Subcutaneous adipose tissue (tissue), 3 donors: ENCODE measurements around a stretch of chr3.

GRCh38 chr3:25849629-25850175 lies 59.8 kb downstream of the OXSM start:
- PRO-cap, result no peak
- RAMPAGE, long total RNA, 3 experiments, result no peak in any of the 3 experiments

DNA sequence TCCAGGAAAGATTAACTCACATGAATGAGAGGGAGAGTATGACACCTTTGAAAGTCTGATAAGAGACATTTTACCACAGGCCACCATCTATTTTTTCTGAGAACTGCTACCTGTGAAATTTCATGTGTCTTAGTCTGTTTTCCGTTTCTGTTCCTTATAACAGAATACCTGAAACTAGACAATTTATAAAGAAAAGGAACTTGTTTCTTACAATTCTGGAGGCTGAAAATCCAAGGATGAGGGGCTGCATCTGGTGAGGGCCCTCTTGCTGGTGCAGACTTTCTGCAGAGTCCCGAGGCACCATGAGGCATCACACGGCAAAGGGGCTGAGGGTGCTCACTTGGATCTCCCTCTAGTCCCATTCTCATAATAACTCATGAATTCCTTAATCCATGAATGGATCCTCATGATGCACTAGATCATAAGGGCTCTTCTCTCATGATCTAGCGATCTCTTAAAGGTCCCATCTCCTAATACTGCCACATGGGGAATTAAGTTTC lies 159.2 kb downstream of the NEK10 start:
- PRO-cap, result no peak
- RAMPAGE, long total RNA, 3 experiments, result no peak in any of the 3 experiments

GRCh38 chr3:27366233-27366740 lies 2.9 kb downstream of the NEK10 start:
- PRO-cap, result no peak
- RAMPAGE, long total RNA, 3 experiments, result no peak in any of the 3 experiments

- PRO-cap, result bidirectional peak, plus-strand start at chr3:27585682, minus-strand start at chr3:27585470
- RAMPAGE, long total RNA, 3 experiments, result no peak in any of the 3 experiments
Observed at GRCh38 chr3:27585334-27585813, 101.2 kb upstream of the SLC4A7 start.

DNA sequence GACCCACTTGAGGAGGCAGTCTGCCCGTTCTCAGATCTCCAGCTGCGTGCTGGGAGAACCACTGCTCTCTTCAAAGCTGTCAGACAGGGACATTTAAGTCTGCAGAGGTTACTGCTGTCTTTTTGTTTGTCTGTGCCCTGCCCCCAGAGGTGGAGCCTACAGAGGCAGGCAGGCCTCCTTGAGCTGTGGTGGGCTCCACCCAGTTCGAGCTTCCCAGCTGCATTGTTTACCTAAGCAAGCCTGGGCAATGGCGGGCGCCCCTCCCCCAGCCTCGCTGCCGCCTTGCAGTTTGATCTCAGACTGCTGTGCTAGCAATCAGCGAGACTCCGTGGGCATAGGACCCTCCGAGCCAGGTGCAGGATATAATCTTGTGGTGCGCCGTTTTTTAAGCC lies 99.2 kb upstream of the EOMES start:
- PRO-cap, result no peak
- RAMPAGE, long total RNA, 3 experiments, result no peak in any of the 3 experiments

- PRO-cap, result no peak
- RAMPAGE, long total RNA, 3 experiments, result no peak in any of the 3 experiments
Observed at GRCh38 chr3:27908954-27909292, 186.8 kb upstream of the EOMES start.

DNA sequence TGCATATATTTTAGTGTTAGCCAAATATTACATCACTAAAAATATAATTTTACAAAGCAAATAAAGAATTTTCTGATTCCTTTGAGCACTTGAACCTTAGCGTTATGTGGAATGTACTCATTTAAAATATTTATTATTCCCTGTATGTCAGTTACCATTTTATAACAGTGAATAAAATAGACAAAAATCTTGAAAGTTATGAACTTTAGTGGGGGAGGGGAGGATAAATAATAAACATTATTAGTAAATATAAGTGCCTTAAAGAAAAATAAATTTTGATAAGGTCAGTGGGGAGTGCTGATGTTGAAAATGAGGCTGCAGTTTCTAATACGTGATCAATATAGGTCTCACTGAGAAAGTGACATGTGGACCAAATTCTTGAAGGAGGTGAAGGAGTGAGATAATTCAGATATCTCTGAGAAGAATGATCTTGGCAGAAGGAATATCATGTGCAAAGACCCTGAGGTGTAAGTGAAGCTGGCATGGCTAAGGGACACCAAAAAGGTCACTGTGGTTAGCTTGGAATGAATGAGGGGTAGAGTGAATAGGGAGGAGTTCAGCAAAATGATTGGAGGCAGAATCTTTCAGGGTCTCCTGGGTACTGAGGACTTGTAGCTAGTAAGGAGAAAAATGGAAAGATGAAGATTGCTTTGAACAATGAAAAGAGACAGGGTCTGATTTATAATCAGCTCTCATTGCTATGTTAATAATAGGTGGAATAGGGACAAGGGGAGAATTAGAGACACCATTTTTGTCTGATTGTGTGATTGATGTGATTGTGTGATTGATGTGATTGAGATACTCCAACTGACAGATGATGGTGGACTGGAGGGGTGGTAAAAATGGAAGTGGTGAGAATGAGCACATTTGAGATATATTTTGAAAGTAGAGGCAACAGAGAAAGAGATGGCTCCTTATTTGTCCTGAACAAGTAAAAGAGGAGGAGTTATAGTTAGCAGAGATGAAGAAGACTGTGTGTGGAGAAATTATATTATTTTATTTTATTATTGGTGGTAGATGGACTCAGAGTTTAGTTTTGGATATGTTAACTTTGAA lies 36.2 kb downstream of the CMC1 start:
- PRO-cap, result no peak
- RAMPAGE, long total RNA, 3 experiments, result start-site peak on the plus strand in 1 of 3 experiments, centred at position 349 of the sequence, 6 reads per replicate

DNA sequence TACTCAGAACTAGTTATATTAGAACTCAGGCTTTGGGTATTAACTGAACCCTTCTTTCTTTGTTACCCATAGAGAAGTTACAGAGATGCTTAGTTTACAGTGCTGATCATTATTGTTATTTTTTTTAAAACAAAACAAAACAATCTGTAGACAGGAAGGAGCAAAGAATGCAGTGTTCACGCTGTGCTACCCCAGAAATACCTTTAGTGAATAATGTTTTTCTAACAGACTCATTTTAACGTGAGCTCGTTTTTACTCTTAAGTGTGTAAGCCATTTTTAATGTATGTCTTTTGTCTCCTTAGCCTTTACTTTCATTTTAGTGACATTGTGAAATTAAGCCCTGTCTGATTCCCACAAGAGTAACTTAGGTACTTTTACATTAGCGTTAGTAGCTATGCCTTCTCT lies 53.4 kb downstream of the CMC1 start:
- PRO-cap, result no peak
- RAMPAGE, long total RNA, 3 experiments, result no peak in any of the 3 experiments

GRCh38 chr3:28349733-28350163 lies 1.1 kb upstream of the AZI2 start:
- PRO-cap, result no peak
- RAMPAGE, long total RNA, 3 experiments, result no peak in any of the 3 experiments

- PRO-cap, result no peak
- RAMPAGE, long total RNA, 3 experiments, result no peak in any of the 3 experiments
Observed at GRCh38 chr3:28667843-28668495, 319.3 kb upstream of the AZI2 start.

DNA sequence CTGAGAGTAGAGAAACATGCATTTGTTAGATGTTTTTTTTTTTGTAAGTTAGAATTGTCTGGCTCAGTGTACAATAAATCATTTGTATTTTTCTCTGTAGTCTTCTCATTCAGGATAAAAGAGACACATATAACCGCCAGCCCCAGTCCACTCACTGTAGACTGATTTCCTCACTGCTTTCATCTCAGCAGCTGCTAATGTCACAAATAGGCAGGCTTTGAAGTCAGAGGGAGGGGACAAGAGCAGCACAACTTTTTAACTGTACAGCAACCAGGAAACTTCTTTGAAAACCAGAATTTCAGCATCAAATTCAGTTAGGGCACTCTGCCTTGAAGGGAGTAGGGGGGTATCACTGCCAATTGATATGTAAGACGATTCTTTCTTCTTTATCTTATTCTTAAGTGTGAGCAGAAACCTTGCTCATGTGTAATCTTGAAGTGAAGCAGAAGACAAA lies 140.1 kb upstream of the RBMS3 start:
- PRO-cap, result no peak
- RAMPAGE, long total RNA, 3 experiments, result no peak in any of the 3 experiments

GRCh38 chr3:29282350-29282520 lies 1.4 kb downstream of the RBMS3 start:
- PRO-cap, result no peak
- RAMPAGE, long total RNA, 3 experiments, result no peak in any of the 3 experiments

DNA sequence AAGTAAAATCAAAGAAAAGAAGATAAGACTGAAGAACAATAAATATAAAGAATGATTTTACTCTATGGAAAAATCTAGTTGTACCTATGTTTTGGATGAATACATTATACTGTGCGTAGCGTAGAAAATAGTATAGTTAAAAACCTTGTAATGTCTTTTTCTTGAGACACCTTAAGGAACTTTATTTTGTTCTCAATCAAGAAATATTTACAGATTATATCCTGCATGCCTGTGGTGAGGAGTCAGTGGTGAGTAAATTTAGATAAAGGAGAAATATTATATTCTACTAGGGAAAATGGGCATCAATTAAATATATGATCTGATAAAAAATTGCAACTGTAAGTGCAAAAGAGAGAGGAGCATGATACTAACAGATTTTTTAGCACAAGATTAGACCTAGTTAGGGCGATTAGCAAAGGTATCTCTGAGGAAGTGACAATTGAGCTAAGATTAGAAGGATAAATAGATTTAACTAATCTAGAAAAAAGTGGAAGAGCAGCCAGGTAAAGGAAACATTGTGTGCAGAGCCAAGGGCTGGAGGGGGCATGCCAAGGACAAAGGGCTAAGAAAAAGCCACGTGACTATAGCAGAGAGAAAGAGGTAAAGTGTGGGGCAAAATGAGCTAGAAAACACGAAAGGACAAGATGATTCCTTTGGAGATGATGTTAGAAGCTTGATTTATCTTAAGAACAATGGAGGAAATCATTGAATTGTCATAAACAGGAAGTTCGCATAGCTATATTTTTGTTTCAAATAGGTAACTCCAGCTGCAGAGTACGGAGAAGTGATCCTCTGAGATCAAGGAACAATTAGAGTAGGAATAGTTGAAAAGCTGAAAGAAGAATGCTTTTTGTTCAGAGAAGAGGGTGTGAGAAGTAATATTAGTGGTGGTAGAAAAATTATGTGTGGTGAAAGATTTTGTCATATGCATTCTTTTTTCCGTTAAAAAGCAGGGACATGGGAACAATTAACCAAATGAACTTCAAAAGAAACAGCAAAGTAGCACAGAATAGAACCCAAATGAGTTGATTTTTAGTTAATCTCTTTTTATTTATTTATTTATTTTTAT lies 158.0 kb downstream of the RBMS3 start:
- PRO-cap, result no peak
- RAMPAGE, long total RNA, 3 experiments, result no peak in any of the 3 experiments

DNA sequence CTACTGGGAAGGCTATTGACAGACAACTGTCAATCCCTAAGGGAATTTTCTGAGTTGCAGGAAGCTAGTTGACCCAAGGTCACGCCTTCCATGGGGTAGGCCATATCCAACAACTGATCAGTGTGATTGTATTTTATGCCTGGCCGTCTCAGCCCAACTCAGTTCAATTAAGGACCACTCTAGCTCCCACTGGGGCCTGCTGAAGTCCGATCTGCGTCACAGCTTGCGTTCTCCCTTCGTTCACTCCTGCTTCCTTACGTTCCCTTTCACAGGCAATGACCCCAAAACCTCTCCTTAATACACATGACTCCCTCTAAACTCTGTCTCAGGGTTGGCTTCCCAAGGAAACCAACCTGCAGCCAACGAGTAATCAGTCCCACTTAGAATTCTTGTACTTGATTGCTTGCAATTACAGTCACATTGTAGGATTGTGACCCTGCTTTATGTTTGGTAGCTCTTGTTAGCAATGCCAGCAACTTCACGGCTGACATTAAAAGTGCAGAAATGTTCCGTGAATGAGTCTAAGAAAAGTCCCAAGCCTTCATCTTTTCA lies 428.1 kb downstream of the RBMS3 start:
- PRO-cap, result unidirectional peak, minus-strand start at position 169 of the sequence
- RAMPAGE, long total RNA, 3 experiments, result no peak in any of the 3 experiments

DNA sequence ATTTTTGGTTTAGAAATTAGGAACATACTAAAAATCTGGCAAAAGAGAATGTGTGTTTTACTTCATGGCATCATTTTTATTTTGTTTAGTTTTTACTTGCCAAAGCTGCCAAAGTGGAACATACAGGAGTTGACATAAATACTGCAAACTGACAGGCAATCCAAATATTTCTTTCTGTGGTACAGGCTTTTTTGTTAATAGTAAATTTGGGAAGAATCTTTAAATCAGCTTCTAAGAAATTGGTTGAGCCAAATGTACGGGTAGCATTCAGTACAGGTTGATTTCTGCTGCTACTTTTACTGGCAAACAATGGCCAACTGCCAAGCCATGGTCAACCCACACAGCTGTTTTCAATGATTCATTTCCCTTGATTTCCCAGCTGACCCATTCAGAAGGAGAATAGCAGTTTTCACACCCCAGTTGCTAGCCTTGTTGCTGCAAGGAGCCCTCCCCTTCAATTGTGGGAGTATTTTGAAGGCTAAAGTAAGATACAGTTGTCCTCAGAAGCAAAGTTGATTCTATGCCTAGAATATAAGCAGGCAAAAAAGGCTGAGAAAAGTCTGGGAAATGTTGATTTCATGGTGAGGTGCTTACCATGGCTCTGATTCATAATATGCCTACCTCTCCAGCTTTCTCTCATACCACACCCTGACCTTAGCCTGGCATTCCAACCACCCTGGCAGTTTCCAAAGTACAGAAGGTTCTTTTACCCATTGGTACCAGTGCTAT lies 320.4 kb upstream of the TGFBR2 start:
- PRO-cap, result no peak
- RAMPAGE, long total RNA, 3 experiments, result no peak in any of the 3 experiments

DNA sequence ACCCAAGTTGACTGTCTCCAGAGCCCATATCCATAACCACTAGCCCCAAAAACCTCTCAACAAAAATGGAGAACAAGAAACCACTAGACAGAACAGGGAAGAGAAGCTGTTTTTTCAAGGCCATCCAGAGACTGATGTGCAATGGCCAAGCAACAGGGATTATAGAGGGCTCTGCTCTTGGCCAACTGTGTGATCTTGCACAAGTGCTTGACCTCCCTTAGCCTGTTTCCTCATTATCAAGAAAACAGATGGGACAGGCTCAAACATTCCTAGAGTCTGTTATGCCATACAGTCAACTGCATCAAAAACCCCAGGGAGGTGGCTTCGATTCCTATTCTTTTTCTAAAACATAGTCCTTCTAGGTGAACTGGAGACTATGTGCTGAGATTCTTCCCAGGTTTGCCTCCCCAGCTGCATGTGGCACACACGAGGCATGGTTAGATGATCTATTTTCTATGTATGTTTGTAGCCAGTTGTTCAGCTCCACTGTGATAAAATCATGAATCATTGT lies 133.0 kb upstream of the TGFBR2 start:
- PRO-cap, result bidirectional peak, plus-strand start at position 272 of the sequence, minus-strand start at position 133 of the sequence
- RAMPAGE, long total RNA, 3 experiments, result no peak in any of the 3 experiments

- PRO-cap, result unidirectional peak, plus-strand start at chr3:30519118; unidirectional peak, plus-strand start at chr3:30519140
- RAMPAGE, long total RNA, 3 experiments, result no peak in any of the 3 experiments
Observed at GRCh38 chr3:30519055-30519283, 87.4 kb upstream of the TGFBR2 start.

- PRO-cap, result no peak
- RAMPAGE, long total RNA, 3 experiments, result no peak in any of the 3 experiments
Observed at GRCh38 chr3:30598801-30599367, 7.5 kb upstream of the TGFBR2 start.

DNA sequence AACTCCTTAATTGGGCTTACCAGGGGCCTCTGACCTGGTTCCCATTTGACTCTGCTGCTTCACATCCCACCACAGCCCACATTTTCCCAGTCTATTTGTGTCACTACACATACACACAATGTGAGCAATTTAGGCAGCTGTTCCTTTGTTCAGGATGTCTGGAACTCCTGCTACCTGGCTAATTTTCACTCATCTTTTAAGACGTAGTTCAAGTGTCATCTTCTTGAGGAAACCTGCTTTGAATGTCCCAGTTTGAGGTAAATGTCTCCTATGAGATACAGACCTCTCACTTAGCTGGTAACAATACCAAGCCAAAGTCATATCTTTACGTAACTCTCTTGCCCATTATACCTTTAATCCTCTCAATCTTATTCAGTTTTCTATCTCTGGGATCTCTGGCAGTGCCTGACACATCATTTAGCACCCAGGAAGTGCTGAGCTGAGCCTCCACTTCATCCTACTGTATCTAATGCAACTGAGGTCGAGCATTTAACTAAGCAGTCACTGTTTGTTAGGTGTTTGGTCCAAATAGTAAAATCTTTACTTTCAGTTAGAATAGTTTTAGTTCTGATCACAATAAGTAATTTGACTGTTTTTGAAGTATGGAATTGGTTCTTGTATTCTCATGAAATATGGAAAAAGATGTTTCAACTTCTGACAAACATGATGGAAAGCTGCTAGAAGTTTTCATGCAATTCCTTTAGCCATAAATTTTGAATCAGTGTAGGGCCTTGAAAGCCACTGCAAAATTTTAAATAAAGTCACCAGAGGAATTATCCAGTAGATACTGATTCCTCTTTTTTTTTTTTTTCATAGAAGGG lies 4.6 kb downstream of the TGFBR2 start:
- PRO-cap, result no peak
- RAMPAGE, long total RNA, 3 experiments, result no peak in any of the 3 experiments

- PRO-cap, result unidirectional peak, minus-strand start at chr3:30612027
- RAMPAGE, long total RNA, 3 experiments, result no peak in any of the 3 experiments
Observed at GRCh38 chr3:30611607-30612547, 5.5 kb downstream of the TGFBR2 start.